Transverse colon (tissue), 4 donors: ENCODE data around the gene TRIM45.

DNA sequence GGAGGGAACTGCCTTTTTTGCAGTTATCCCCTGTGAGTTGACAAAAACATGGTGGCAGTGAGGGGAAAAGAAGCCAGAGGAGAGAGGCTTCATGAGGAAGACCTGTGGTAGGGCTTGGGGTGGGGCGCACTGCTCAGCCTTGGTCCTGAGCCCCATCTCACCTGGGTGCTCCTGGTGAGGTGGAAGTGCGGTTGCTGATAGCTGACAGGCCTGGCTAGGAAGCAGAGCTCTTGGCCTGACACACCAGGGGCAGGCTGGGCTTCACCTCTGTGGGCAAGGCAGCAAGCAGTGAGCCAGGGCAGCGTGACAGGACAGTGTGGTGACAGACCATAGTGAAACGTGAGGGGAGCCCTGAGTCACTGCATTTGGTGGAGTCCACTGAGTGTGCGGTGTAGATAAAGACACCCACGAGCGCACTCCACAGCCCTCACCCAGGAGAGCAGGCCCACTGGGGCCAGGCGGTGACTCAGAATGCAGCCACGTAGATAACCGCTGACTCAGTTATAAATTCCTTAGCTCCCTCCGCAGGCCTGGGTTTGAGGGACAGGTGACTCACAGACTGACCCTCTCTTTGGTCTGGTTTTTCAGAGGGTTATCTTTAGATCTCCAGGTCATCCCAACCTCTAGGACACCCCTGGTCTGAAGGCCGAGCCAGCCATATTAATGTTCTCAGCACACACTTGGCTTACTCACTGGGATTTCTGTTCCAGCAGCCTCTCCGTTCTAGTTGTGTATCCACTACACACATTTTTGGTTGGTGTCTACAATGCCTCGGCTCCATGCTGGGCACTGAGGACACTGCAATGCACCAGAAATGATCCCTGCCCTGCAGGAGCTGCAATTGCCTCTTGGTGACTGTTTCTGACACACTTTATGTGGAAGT is 90.1 kb upstream of the TSPAN2 start:
- PRO-cap, result no peak
- RAMPAGE, long total RNA, 4 experiments, result no peak in any of the 4 experiments

DNA sequence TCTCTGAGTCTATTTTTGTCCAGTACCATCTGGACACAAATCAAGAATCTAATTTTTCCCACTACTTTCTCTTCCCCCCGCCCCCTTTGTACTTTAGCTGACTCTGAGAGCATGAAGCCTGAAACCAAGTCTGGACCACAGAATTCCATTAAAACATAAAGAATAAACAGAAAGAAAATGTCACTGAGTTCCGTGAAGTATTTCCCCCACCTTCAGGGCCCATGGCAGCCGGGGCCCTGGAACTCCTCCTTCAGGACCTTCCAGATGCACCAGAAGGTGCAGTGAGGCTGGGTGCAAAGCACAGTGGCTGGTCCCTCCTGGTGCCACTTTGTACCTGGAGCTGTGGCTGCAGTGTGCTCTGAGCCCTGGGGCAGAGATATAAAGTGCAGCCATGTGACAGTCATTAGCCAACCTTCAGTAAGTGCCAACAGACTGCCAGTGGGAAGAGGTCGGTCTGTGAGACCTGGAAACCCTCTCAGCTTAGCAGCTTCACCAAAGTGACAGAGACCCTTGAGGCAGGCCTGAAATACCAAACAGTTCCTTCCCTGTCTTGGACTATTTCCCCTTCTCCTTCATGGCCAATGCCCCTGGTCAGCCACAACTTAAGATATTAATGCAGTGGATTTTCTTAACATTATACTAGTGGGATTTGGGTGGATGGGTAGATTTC is 26.6 kb upstream of the NGF start:
- PRO-cap, result no peak
- RAMPAGE, long total RNA, 4 experiments, result no peak in any of the 4 experiments

- PRO-cap, result no peak
- RAMPAGE, long total RNA, 4 experiments, result no peak in any of the 4 experiments
Observed at GRCh38 chr1:115649881-115650507, 8.2 kb downstream of the VANGL1 start.

- PRO-cap, result no peak
- RAMPAGE, long total RNA, 4 experiments, result no peak in any of the 4 experiments
Observed at GRCh38 chr1:115711154-115711836, 57.2 kb downstream of the CASQ2 start.

GRCh38 chr1:116153086-116153595 is 41.9 kb downstream of the MAB21L3 start:
- PRO-cap, result no peak
- RAMPAGE, long total RNA, 4 experiments, result no peak in any of the 4 experiments

GRCh38 chr1:116164132-116164436 is 52.9 kb downstream of the MAB21L3 start:
- PRO-cap, result no peak
- RAMPAGE, long total RNA, 4 experiments, result no peak in any of the 4 experiments

DNA sequence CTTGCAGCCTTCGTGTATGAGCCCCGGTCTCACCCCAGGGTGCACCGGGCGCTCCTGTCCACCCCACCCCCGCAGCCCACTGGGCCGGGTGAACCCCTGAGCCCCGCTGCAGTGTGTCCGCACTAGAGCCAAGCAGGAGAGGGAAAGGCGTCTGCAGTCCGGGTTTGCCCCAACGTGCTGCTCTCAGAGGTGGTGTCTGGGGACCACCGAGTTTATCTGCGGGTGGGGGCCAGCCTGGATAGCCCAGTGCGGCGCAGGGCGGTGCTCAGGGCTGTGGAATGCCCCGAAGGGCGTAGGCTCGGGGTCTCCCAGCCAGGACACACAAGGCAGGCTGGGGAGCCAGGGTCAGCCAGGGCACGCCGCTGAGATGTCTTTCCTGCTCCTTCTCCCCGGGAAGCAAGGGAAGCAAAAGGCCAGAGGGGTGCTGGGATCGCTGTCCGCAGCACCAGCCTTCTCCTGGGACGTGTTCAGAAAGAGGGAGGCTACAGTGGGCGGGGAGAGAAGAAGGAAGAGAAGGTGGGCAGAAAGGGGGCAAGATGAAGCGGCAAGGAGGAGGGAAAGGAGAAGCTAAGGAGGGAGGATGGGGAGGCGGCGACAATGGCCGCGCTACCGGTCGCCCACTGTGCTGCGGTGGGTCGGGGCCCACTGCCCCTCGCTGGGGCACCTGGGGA is 56.6 kb downstream of the MAB21L3 start:
- PRO-cap, result no peak
- RAMPAGE, long total RNA, 4 experiments, result no peak in any of the 4 experiments

- PRO-cap, result no peak
- RAMPAGE, long total RNA, 4 experiments, result no peak in any of the 4 experiments
Observed at GRCh38 chr1:116346017-116346314, 27.1 kb upstream of the ATP1A1 start.

DNA sequence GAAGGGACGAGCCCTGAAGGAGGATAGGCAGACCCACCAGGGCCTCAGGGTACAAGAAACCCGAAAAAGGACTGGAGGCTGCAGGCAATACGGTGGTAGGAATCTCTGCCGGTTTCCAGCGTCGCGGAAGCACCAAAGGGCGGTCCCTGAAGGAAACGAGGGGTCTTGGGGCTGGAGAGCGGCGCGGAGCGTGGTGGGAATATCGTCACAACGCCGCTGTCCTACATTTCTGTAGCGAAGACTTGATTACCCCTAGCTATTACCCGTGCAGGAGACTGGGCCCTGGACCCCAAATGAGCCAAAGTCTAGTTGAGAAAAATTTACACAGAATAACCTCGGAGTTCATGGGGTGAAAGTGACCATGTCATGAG is 1.3 kb downstream of the ATP1A1 start:
- PRO-cap, result bidirectional peak, plus-strand start outside the sequence, minus-strand start at position 233 of the sequence
- RAMPAGE, long total RNA, 4 experiments, result no peak in any of the 4 experiments

DNA sequence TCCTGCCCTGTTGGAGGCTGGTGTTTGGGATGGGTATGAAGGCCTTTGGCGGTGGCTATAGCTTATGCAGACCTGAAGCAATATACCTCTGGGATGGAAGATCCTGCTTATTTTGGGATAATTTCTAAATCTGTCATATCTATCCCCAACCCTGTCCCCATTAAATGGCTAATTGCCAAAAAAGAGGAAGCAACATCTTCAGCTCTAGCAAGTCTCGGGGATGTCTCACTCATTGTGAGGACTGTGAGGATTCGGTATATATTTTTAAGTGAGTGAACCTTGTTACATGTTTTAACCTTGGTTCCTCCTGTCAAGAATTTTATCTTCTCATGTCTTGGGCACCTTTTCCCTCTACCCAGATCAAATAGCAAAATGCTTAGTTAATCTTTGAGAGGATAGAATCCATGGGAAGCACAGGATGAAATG is 7.4 kb downstream of the ATP1A1 start:
- PRO-cap, result no peak
- RAMPAGE, long total RNA, 4 experiments, result no peak in any of the 4 experiments

GRCh38 chr1:116509164-116509801 is 61.5 kb downstream of the CD58 start:
- PRO-cap, result unidirectional peak, plus-strand start at chr1:116509273
- RAMPAGE, long total RNA, 4 experiments, result no peak in any of the 4 experiments

- PRO-cap, result no peak
- RAMPAGE, long total RNA, 4 experiments, result no peak in any of the 4 experiments
Observed at GRCh38 chr1:116559307-116559876, 11.4 kb downstream of the CD58 start.

- PRO-cap, result unidirectional peak, minus-strand start at chr1:116769838
- RAMPAGE, long total RNA, 4 experiments, result no peak in any of the 4 experiments
Observed at GRCh38 chr1:116769445-116770280, 15.4 kb downstream of the CD2 start.

GRCh38 chr1:116800651-116801226 is 46.5 kb downstream of the CD2 start:
- PRO-cap, result no peak
- RAMPAGE, long total RNA, 4 experiments, result no peak in any of the 4 experiments

- PRO-cap, result unidirectional peak, plus-strand start at chr1:117033638
- RAMPAGE, long total RNA, 4 experiments, result no peak in any of the 4 experiments
Observed at GRCh38 chr1:117033486-117033878, 26.6 kb upstream of the TTF2 start.

- PRO-cap, result bidirectional peak, plus-strand start at chr1:117059489, minus-strand start at chr1:117059505; unidirectional peak, minus-strand start at chr1:117059897; bidirectional peak, plus-strand start at chr1:117060318, minus-strand start at chr1:117060040
- RAMPAGE, long total RNA, 4 experiments, result start-site peak on the minus strand in 1 of 4 experiments, at chr1:117059462-117059495 at its widest, 13 reads per replicate
Observed at GRCh38 chr1:117059147-117060222, 641 bp upstream of the TTF2 start.

DNA sequence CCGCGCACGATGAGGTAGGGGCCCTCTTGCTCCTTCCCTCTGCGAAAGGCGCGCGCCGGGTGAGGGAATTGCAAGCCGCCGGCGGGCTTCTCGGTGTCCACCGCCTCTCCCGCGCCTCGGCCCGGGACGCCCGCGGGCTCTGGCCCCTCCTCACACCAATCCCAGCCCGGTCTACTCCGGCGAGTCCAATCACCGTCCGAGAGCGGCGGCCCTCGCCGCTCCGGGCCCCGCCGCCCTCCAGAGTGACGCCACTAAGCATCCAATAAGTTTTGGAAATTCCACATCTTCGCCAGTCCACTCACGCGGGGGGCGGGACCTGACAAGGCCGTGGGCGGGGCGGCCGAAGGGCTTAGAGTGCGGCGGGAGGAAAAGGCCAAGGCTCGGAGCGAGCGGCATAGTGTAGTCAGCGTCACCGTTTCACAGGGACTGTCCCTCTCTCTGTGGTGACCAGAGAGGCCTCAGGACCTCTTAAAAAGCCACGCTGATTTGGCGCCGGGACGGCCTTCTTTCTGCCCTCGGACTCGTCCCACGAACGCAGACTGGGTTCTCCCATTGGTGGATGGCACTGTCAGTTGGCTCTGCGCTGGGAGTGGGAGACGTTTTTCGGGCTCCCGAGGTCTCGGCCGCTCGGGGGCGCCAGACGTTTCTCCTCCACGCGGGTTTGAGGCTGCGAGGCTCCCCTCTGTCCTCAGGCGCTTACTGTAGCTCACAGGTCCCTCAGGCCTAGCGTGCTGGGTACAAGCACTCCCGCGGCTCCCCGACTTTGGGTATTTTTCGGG is at the start of gene TRIM45:
Gene TRIM45 (minus strand): TSS at position 144 of the 779 bp plus-strand sequence.
- PRO-cap, result bidirectional peak, plus-strand start at position 376 of the sequence, minus-strand start at position 141 of the sequence
- RAMPAGE, long total RNA, 4 experiments, result start-site peak on the minus strand in 2 of 4 experiments, centred at positions 134 to 144 of the sequence, 7 to 12 reads per replicate

- PRO-cap, result no peak
- RAMPAGE, long total RNA, 4 experiments, result no peak in any of the 4 experiments
Observed at GRCh38 chr1:117122385-117122554, 721 bp upstream of the TRIM45 start.

- PRO-cap, result no peak
- RAMPAGE, long total RNA, 4 experiments, result no peak in any of the 4 experiments
Observed at GRCh38 chr1:117128604-117129150, 7.1 kb upstream of the TRIM45 start.

DNA sequence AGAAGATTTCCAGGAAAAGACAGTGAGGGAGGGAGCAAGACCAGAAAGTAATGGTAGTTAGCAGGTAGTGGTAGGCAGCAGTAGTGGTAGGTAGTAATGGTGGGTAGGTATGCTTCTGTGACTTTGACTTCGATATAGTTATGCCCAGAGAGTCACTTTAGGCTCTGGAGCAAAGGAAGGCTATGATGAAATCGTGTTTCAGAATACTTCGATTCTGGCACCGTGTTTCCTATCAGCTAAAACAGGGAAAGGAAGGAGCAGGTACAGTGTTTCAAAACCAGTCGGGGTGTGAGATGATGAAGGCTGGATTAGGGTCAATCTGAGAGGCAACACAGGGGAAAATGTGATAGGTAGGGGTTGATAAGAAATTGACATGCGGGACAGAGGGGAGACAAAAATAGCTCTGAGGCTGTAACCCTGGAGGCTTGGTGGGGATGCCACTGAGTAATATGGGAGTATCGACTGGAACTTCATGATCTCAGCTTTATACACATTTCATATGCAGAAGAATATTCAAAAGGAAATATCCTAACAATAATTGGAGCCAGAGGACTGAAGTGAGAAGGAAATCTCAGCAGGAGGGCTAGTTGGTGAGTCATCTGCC is 25.2 kb upstream of the TRIM45 start:
- PRO-cap, result no peak
- RAMPAGE, long total RNA, 4 experiments, result no peak in any of the 4 experiments